ENCODE measurements around the gene SPATA31D4.

GRCh38 chr9:76502648-76503179 lies 43.7 kb downstream of the GCNT1 start:
- PRO-cap = no peak
- RAMPAGE, long total RNA, 3 experiments = no peak in any of the 3 experiments

DNA sequence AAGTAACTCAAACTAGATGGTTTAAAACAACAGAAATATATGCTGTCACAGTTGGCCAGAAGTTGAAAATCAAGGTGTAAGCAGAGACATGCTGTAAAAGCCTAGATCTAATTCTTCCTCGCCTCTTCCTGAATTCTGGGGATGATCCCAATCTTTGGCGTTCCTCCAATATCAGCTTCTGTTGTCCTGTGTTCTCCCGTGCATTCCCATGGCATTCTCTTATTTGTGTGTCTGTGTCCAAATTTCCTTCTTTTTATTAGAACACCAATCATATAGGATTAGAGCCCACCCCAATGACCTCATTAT lies 126.8 kb downstream of the GCNT1 start:
- PRO-cap = no peak
- RAMPAGE, long total RNA, 3 experiments = no peak in any of the 3 experiments

DNA sequence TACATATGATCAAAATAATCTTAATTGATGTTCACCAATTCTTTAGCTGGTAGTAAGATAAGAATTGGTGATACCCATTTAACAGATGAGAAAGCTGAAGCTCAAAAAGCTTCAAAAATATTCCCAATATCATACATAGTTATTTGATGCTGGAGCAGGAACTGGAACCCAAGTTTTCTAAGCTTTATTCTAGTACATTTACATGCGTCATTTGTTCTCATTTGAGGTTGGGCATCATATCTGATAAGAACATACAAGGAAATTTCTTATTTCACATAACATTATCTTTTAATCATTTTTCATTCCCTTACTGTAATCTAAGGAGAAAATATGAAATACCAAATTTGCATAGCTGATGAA lies 170.2 kb downstream of the PRUNE2 start:
- PRO-cap = unidirectional peak, minus-strand start at position 177 of the sequence
- RAMPAGE, long total RNA, 3 experiments = no peak in any of the 3 experiments

DNA sequence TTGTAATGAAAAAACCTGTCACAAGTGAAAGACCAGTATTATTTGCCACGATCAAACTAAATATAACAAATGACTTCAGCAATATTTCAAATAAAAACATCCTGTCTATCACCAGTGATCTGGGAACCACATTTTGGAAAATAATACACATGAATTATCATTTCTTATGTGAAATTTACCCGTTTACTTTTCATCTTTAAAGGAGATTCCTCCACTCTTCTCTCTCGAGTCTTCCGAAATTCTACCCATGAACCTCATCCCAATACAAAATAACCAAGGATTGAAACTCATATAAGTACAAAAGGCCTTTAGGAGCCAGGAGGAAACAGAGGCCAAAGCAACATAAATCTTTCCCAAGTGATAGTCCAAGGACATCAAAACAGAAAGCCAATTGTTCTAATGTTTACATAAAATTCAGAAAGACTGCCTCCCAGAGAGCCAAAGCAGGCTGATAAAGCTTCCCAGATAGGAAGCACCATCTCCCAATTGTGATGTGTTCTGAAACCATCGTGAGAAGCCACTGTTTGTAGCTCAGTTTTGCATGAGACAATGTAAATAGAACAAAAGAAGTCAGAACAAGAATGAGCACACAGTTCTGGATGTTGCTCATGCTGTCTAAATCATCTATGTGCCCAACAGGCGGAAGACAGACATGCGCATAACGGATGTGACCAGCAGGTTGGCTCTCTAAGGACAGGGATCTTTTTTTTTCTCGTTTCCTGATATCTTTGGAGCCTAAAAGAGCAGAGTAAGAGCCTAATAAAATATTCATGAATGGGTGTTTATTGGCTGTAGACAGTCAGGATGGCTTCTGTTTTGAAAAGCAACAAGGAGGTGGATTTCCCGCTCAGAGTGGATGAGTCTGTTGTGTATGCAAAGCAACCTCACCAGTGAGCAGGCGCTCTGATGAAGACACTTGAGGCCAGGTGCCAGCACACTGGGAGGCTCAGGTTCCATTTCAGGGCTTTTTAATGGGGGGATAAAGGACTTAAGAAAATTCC lies 113.8 kb downstream of the GNA14 start:
- PRO-cap = no peak
- RAMPAGE, long total RNA, 3 experiments = no peak in any of the 3 experiments

DNA sequence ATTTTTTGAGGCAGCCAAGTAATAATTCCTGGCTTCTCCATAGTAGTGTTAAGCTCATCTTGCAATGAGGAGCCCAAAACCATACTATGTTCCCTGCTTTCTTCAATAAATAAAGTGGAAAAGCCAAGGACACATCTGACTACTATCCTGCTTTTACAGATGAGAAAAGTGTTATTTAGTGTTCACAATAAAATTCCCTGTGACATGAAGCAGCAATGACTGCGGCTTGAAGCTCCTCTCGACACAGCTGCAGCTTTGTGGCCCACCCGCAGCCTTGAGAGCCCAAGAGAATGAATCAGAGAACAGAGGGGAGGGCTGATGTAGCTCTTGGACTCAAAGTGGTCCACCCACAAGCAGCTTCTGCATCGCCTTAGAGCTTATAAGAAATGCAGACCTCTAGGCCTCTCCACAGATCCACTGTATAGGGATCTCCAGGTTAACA lies 181.2 kb upstream of the GNA14 start:
- PRO-cap = no peak
- RAMPAGE, long total RNA, 3 experiments = no peak in any of the 3 experiments

DNA sequence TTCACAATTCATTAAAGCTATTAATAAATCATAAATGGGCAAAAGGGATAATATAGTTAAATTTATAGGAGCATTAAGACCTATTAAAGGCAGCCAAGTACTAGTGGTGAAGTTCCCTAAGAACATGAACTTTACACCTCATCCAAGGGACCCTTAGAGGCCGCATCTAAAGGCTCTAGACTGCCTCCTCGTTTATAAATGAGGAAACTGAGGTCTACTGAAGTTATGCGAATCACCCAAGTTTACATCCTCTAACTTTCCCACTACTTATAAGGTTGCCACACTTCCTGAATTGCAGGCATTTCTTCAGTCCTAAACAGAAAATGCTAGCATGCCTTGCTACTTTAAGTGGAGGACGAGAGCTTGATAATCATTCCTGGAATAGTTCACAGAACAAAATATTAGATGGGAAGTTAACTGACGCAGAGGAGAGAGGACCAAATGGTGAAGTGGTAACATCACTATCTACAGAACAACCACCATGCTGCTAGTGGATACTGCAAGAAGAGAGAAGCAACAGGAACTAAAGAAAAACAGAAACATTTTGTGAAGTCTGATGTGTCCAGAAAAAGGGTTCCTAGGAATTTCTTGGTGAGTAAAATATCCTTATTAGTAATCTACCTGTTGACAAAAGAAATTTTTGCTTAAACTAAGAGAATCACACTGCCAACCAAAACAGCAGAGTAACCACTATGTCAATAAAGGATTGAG lies 85.8 kb downstream of the GNAQ start:
- PRO-cap = no peak
- RAMPAGE, long total RNA, 3 experiments = no peak in any of the 3 experiments

- PRO-cap = no peak
- RAMPAGE, long total RNA, 3 experiments = no peak in any of the 3 experiments
Measured at GRCh38 chr9:78029749-78030064, 1.9 kb downstream of the GNAQ start.

- PRO-cap = no peak
- RAMPAGE, long total RNA, 3 experiments = no peak in any of the 3 experiments
Measured at GRCh38 chr9:78239346-78239770, 3.5 kb downstream of the CEP78 start.

GRCh38 chr9:78297848-78298727 lies 1.2 kb downstream of the PSAT1 start:
- PRO-cap = no peak
- RAMPAGE, long total RNA, 3 experiments = no peak in any of the 3 experiments

GRCh38 chr9:78300265-78300730 lies 3.4 kb downstream of the PSAT1 start:
- PRO-cap = no peak
- RAMPAGE, long total RNA, 3 experiments = no peak in any of the 3 experiments

DNA sequence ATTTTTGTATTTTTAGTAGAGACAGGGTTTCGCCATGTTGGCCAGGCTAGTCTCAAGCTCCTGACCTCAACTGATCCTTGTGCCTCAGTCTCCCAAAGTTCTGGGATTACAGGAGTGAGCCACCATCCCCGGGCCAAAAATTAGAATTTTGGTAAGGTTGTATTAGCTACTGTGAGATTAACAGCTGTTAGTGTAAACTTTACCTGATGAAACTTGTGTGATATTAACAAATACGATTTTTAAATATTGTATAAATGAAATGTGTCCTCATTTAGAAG lies 478.8 kb upstream of the TLE4 start:
- PRO-cap = no peak
- RAMPAGE, long total RNA, 3 experiments = no peak in any of the 3 experiments

GRCh38 chr9:79701425-79702024 lies 129.8 kb downstream of the TLE4 start:
- PRO-cap = no peak
- RAMPAGE, long total RNA, 3 experiments = no peak in any of the 3 experiments

DNA sequence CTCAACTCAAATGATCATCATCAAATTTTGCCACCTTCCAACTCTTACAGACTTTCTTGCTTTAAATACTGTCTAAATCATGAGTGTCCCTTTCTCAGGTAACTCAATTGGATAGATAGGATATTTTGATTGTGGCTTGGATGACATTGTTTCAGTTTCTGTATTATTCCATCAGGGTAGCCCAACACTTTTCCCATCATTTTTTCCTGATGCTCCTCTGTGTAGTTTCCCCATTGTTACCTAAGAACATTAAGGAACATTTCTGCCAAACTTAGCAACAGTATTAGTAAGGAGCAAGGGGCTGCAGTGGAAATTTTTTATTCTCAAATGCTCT lies 212.2 kb downstream of the TLE4 start:
- PRO-cap = no peak
- RAMPAGE, long total RNA, 3 experiments = no peak in any of the 3 experiments

GRCh38 chr9:79858526-79858885 lies 286.7 kb downstream of the TLE4 start:
- PRO-cap = no peak
- RAMPAGE, long total RNA, 3 experiments = no peak in any of the 3 experiments

DNA sequence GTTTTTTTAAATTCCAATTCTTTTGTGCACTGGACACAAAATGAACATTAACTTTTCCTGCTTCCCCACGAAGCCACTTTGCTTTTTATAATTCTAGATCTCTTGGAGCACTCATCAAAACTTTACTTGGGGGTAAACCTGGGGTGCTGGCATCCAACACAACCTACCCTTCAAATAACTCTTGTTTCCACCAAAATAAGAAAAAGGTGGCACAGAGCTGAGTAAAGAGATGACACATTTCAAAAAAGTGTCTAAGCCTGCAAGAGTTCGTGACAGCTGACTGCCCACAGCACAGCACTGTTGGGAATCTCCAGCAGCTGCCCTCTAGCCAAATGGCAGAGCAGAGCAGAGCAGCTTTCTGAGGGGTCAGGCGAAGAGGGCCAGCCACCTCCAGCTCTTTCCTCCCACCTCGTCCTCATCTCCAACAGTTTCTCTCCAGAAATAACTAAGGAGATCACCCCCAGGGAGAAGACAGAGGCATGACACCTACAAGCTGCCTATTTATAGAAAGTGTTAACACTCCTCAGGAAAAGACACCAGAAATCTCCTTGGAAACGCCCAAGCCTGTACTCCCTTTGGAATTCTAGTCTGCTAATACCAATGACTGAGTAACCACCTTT lies 79.7 kb downstream of the TLE1 start:
- PRO-cap = unidirectional peak, plus-strand start at position 327 of the sequence
- RAMPAGE, long total RNA, 3 experiments = no peak in any of the 3 experiments

GRCh38 chr9:81879635-81879981 lies 48.6 kb upstream of the SPATA31D4 start:
- PRO-cap = no peak
- RAMPAGE, long total RNA, 3 experiments = no peak in any of the 3 experiments

DNA sequence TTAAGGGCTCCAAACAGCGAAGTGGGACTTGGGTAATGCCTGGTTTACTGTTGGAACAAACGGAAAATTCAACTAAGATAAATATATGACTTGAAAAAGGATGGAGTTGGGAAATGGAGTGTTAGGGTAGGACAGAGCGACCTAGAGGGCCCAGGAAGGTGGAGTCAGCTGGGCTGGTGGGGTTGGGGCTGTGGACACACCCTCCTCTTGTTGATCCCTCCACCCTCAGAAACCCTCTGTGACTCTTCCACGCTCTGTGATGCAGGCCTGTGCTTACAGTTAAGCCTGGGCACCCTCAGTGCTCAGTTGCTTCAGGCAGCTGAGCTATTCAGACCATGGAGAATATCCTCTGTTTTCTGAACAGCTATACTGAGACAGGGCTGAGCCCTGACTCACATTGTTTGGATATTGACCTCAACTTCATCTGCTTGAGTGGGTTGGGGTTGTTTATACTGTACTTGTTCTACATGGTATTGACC lies at the start of gene SPATA31D4:
TSS of gene SPATA31D4 (plus strand) at position 250 of the 479 bp plus-strand sequence.
- PRO-cap = no peak
- RAMPAGE, long total RNA, 3 experiments = no peak in any of the 3 experiments

GRCh38 chr9:82488445-82489108 lies 500.0 kb downstream of the SPATA31D1 start:
- PRO-cap = no peak
- RAMPAGE, long total RNA, 3 experiments = no peak in any of the 3 experiments

- PRO-cap = no peak
- RAMPAGE, long total RNA, 3 experiments = no peak in any of the 3 experiments
Measured at GRCh38 chr9:82774869-82775540, 287.9 kb downstream of the RASEF start.

DNA sequence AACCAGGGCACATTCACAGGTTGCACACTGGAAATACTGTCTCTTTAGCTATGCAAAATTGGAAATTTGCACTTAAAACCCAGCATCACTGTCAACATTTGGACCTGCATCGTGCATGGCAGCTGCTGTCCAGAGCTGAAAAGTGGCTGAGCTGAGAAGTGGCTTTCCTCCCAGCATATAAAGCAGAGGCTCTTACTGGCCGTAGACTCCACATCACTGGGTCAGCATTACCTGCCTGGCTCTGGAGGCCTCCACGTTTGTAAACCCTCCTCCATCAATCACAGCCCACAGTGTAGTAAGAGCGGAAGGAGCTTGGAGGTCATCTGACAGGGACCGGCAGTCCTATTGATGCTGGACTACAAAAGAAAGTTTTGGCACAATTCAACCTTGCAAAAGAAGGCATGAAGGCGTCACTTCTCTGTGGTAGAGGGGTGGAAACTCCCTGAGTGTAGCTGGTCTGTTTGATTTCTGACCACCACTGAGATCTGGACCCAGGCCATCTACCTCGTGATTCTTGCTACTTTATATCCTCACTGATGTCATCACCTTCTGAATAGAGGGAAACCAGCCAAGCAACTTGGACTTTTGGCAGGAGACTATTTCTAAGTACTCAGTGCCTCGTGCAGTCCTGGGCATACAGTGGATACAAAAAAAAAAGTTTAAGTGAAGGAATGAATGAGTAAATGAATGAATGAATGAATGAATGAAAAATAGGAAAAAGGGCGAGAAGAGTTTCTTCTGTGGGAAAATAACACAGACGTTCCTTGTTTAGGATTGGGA lies 14.9 kb downstream of the RASEF start:
- PRO-cap = no peak
- RAMPAGE, long total RNA, 3 experiments = no peak in any of the 3 experiments